Keratinocyte (primary cell): ENCODE measurements around a stretch of chr22.

GRCh38 chr22:33564611-33565030, 355.7 kb downstream of the LARGE1 start:
CAGE:
- cytosol, long polyA minus RNA, result no peak
- cytosol, long polyA plus RNA, result no peak
- long polyA plus RNA, result no peak
- nucleus, long polyA minus RNA, result no peak
- nucleus, long polyA plus RNA, result no peak

DNA sequence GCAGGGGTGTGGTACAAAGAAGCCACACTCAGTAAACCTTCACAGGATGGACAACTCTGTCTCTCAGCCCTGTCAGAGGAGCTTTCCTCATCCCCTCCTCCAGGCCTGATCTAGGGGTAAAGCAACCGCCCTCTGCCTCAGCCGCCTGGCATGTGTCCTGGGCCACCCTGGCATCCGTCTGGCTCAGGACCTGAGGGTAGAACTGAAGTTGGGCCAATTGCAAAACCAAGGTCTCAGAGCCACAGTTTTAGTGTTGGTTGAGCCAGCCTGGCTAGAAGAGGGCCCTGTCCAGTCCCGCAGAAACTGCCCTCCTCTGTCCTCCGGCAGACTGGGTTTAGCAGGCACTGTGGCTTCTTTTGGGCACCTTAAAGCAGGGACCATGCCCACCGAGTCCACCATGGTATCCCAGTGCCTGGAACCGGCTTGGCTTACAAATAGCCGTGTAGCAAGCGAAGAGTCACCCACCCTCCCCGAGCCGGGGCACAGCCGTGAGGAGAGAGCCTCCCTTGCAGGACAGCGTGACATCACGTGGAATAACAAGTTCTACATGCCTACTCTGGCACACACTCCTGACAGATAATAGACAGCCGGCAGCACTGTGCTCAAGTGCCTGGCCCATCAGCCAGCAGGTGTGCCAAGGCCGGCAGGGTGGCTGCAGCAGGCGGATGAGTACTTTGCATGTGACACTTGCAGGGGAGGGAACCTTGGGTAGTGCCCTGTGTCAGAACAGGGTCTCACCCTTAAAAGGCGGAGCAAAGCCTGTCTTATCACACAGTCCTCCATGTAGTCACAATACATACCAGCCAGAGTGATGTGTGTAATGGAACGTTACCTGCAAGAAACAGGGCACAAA, 16.0 kb downstream of the TOM1 start:
CAGE:
- cytosol, long polyA minus RNA, result no peak
- cytosol, long polyA plus RNA, result no peak
- long polyA plus RNA, result no peak
- nucleus, long polyA minus RNA, result no peak
- nucleus, long polyA plus RNA, result no peak

GRCh38 chr22:35327012-35327651, 27.4 kb downstream of the TOM1 start:
CAGE:
- cytosol, long polyA minus RNA, result no peak
- cytosol, long polyA plus RNA, result no peak
- long polyA plus RNA, result no peak
- nucleus, long polyA minus RNA, result no peak
- nucleus, long polyA plus RNA, result no peak

DNA sequence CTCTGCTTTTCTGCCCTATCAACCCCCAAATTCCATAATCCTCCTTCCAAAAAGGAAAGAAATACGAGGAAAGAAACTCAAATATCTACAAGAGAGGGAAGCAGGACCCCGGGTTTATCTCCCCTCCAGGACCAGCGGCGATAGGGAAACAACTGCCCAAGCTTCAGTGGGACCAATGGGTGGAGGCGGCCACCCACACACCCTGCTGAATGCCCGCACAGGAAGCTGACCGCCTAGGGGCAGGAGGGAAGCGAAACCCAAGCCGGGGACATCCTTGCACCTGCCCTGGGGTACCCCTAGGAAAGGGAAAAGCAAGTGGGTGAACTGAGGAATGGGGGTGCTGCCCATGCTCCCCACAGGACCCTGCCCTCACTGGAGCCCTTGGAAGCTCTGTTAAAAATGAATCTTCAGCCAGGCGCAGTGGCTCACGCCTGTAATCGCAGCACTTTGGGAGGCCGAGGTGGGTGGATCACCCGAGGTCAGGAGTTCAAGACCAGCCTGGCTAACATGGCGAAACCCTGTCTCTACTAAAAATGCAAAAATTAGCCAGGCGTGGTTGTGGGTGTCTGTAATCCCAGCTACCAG, 27.5 kb upstream of the HMOX1 start:
CAGE:
- cytosol, long polyA minus RNA, result no peak
- cytosol, long polyA plus RNA, result no peak
- long polyA plus RNA, result no peak
- nucleus, long polyA minus RNA, result no peak
- nucleus, long polyA plus RNA, result no peak

GRCh38 chr22:35410922-35411536, 11.1 kb downstream of the MCM5 start:
CAGE:
- cytosol, long polyA minus RNA, result no peak
- cytosol, long polyA plus RNA, result no peak
- long polyA plus RNA, result no peak
- nucleus, long polyA minus RNA, result no peak
- nucleus, long polyA plus RNA, result no peak

DNA sequence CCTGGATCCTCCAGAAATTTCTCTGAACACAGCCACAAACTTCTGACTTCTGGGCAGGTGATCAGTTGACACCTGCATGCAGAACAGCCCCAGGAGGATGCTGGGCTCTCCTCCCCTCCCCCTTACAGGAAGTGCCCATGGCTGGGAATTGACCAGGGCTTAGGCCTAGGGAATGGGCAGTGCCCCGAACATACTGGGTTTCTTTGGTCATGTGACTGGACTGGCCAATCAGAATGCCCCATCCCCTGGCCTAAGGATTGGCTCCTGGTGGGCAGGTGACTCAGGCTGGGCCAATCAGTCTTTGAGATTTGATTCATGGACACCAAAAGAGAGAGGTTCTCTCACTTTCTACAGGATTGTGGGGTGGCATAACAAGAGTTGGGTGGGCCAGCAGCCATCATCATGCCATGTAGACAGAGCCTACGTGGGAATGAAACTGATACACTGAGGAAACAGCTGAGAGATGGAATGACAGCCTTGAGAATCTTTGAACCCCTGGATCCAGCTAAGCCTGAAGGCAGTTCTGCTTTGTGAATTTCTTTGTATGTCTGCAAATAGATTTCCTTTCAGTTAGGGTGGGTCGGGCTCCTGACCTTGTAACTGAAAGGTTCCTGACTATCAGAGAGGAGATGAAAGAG, 37.2 kb downstream of the MCM5 start:
CAGE:
- cytosol, long polyA minus RNA, result no peak
- cytosol, long polyA plus RNA, result no peak
- long polyA plus RNA, result no peak
- nucleus, long polyA minus RNA, result no peak
- nucleus, long polyA plus RNA, result no peak

GRCh38 chr22:35467515-35468134, 67.7 kb downstream of the MCM5 start:
CAGE:
- cytosol, long polyA minus RNA, result no peak
- cytosol, long polyA plus RNA, result no peak
- long polyA plus RNA, result no peak
- nucleus, long polyA minus RNA, result no peak
- nucleus, long polyA plus RNA, result no peak

GRCh38 chr22:35552211-35552801, 11.7 kb downstream of the RASD2 start:
CAGE:
- cytosol, long polyA minus RNA, result no peak
- cytosol, long polyA plus RNA, result no peak
- long polyA plus RNA, result no peak
- nucleus, long polyA minus RNA, result no peak
- nucleus, long polyA plus RNA, result no peak

GRCh38 chr22:35567909-35568333, 27.3 kb downstream of the RASD2 start:
CAGE:
- cytosol, long polyA minus RNA, result no peak
- cytosol, long polyA plus RNA, result no peak
- long polyA plus RNA, result no peak
- nucleus, long polyA minus RNA, result no peak
- nucleus, long polyA plus RNA, result no peak

CAGE:
- cytosol, long polyA minus RNA, result no peak
- cytosol, long polyA plus RNA, result no peak
- long polyA plus RNA, result no peak
- nucleus, long polyA minus RNA, result no peak
- nucleus, long polyA plus RNA, result no peak
Observed at GRCh38 chr22:35612759-35613504, 4.2 kb downstream of the MB start.

GRCh38 chr22:35620612-35621431, 3.7 kb upstream of the MB start:
CAGE:
- cytosol, long polyA minus RNA, result no peak
- cytosol, long polyA plus RNA, result no peak
- long polyA plus RNA, result no peak
- nucleus, long polyA minus RNA, result no peak
- nucleus, long polyA plus RNA, result no peak

DNA sequence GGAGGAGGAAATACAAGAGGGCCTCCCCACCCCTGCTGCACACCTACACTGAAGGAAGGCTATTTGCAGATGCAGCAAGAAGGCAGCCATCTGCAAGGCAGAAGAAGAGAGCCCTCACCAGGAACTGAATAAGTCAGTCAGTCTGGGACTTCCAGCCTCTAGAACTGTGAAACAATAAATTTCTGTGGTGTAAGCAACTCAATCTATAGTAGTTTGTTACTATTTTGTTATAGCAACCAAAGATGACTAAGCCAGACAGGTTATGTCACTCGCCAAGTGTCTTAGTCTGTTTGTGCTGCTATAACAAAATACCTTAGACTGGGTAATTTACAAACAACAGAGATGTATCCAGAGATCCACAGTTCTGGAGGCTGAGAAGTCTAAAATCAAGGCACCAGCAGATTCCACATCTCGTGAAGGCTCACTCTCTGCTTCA, 12.0 kb downstream of the APOL6 start:
CAGE:
- cytosol, long polyA minus RNA, result no peak
- cytosol, long polyA plus RNA, result no peak
- long polyA plus RNA, result no peak
- nucleus, long polyA minus RNA, result no peak
- nucleus, long polyA plus RNA, result no peak

GRCh38 chr22:35751761-35752881, 34.4 kb downstream of the APOL5 start:
CAGE:
- cytosol, long polyA minus RNA, result no peak
- cytosol, long polyA plus RNA, result no peak
- long polyA plus RNA, result no peak
- nucleus, long polyA minus RNA, result no peak
- nucleus, long polyA plus RNA, result no peak

GRCh38 chr22:35836234-35836785, 118.6 kb downstream of the APOL5 start:
CAGE:
- cytosol, long polyA minus RNA, result no peak
- cytosol, long polyA plus RNA, result no peak
- long polyA plus RNA, result no peak
- nucleus, long polyA minus RNA, result no peak
- nucleus, long polyA plus RNA, result no peak

DNA sequence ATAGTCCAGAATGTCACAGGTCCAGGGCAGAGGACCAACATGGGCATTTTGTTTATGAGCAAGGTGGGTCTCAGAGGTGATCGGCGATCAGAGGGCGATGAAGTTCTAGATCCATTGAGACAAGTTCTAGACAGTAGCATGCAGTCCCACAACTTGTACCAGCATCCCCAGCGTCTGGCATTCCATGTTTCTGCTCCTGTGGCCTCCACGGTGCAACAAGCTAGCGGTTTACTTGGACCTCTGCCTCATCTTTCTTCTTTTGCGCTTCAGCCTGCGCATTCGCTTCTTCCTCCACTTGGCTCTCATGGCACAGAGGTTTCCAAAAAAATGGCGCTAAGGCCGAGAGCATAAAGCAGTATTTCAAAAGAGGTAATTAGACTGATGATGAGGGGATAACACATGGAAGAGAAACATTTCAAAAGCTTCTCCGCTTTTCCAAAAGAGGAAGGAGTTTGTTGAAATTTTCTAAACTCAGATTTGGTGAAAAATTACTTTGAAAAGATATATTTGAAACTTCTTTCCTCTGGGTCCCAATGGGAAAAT, 120.8 kb downstream of the APOL5 start:
CAGE:
- cytosol, long polyA minus RNA, result no peak
- cytosol, long polyA plus RNA, result no peak
- long polyA plus RNA, result no peak
- nucleus, long polyA minus RNA, result no peak
- nucleus, long polyA plus RNA, result no peak

GRCh38 chr22:35887406-35888044, 141.1 kb downstream of the RBFOX2 start:
CAGE:
- cytosol, long polyA minus RNA, result no peak
- cytosol, long polyA plus RNA, result no peak
- long polyA plus RNA, result no peak
- nucleus, long polyA minus RNA, result no peak
- nucleus, long polyA plus RNA, result no peak

DNA sequence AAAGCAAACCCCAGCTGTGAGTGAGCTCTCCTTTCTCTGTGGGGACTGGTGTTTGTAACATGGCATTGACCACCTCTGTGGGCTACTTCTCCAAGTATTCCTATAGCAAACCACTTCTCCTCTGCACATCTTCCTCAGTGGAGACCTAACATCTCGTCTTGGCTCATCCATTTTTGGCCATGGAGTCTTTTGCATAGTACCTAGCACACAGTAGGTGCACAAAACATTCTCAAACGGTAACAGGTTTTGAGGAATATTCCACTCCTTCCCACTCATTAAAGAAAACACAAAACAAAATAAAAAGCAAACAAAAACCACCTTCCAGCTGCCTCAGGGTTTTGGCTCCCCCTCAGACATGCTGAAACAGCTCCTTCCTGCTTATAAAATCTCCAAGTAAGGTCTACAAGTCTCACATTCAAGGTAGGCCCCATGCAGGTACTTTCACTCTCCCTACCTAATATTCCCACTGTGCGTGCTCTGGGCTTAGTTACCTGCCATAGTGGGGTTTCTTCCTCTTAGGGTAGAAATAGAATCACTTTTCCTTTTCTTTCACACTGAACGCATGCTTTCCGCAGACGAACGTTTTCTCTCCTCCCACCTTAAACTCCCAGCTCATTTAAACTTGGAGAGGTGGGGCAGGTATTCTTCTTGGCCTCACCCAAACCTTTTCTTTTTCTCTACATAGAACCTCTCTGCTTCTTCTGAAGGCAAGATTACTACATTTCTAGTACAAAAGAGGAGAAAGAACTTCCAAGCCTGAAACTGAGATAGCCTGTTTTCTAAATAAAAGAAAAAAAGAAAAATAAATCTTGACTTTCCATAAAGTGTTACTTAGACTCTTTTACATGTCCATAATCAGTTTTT, 132.3 kb downstream of the RBFOX2 start:
CAGE:
- cytosol, long polyA minus RNA, result no peak
- cytosol, long polyA plus RNA, result no peak
- long polyA plus RNA, result start-site peak on the minus strand centred at position 698 of the sequence, 362 bp wide, 17 and 30 reads in 2 replicates
- nucleus, long polyA minus RNA, result no peak
- nucleus, long polyA plus RNA, result no peak

DNA sequence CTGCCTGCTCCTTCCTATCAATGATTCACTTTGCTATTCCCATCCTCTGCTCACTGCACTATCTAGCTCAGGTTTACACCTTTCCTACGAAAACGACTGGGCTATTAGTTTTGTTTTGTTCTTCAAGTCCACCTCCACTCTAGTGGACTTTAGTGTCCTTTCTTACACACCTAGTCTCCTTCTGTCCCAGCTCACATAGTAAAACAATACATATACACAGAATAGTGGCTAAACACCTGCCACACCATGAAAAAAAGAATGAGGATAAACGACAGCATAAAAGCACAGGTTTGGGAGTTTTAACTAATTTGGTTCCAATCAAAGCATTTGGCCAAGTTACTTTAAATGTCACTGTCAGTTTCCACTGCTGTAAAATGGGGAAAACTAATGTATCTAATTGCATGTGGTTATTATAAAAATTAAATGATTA, 108.8 kb downstream of the RBFOX2 start:
CAGE:
- cytosol, long polyA minus RNA, result no peak
- cytosol, long polyA plus RNA, result no peak
- long polyA plus RNA, result no peak
- nucleus, long polyA minus RNA, result no peak
- nucleus, long polyA plus RNA, result no peak

CAGE:
- cytosol, long polyA minus RNA, result no peak
- cytosol, long polyA plus RNA, result no peak
- long polyA plus RNA, result no peak
- nucleus, long polyA minus RNA, result no peak
- nucleus, long polyA plus RNA, result no peak
Observed at GRCh38 chr22:36026715-36027078, 1.9 kb downstream of the RBFOX2 start.

DNA sequence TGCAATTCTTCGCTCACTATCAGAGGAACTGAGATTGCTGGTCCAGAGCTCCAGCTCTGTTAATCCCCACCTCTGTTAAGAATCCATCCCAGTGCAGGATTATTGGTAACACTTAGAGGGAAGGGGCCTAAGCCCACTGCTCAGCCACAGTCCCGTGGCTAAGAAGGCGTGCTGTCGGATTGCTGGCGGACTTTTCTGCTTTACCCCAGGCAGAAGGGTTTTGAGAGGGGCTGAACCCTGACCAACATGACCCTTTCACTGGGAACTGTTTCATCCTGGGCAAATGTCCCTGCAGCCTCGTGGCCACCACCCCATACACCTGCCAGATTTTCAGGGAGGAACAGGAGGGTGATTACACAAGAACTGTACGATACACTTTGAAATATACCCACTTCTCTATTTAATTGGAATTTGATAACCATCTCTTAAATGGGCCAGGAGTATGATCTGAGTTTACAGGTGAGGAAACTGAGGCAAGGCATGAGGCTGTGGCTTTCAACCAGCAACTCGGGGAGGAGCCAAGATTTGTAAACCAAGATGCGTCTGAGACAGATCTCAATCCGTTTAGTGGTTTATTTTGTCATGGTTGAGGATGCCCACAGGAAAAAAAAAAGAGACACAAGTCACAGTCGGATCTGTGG, 6.0 kb upstream of the APOL3 start:
CAGE:
- cytosol, long polyA minus RNA, result no peak
- cytosol, long polyA plus RNA, result no peak
- long polyA plus RNA, result no peak
- nucleus, long polyA minus RNA, result no peak
- nucleus, long polyA plus RNA, result no peak